Fallopian tube (tissue), 1 donor: ENCODE measurements around a stretch of chr6.

DNA sequence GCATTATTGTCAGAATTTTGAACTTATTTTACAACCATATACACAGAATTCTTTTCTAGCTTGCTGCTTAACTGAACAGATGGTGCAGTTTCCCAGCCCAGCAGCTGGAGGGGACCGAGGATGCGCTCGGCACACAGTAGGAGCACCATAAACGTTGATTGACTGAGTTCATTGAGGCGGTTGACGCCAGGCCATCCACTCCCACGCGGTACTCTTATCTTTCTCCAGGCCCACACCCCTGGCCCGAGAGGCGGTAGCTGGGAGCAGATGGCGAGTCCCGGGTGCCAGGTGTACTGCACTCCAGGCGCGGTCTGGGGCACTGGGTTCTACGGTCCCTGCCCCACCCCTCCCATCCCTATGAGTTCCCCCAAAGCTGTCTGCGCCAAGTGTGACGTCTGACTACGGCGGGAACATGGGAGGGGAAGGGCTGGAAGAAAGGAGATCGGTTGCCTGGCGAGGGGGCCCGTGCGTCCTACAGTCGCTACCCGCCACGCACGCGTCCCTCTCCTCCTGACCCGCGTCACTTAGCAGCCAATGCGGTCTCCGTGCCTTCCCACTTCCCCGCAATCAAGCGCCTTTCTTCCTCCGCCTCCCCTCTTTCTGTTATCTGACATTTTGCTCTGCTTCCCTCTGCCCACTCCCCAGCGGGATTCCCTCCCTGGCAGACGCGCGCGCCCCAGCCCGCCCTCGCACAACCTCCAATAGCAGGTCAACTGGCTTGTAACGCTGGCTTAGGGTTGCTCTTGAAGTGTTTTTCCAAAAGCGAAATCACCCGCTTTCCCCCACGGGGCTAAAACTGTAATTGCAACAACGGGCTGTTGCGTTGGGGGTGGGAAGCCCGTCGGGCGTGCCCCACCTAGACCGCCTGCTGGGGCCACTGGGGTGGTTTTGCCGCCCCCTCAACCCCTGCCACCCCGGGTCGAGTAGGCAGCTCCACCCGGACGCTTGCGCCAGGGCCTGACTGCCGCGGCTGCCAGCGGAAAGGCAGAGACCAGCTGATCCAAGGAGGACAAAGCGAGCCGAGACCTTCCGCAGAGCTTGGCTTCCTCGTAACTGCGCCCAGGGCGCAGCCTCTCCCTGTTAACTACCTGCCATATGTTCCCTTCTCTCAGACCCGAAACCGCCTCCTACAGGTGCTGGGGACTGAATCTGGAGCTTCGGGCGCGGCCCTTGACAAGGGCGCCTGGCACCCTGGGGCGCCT, 6.3 kb upstream of the SOX4 start:
- PRO-cap: unidirectional peak, plus-strand start at position 266 of the sequence; bidirectional peak, plus-strand start at position 534 of the sequence, minus-strand start at position 313 of the sequence; bidirectional peak, plus-strand start at position 987 of the sequence, minus-strand start at position 693 of the sequence; bidirectional peak, plus-strand start outside the sequence, minus-strand start at position 1,055 of the sequence

DNA sequence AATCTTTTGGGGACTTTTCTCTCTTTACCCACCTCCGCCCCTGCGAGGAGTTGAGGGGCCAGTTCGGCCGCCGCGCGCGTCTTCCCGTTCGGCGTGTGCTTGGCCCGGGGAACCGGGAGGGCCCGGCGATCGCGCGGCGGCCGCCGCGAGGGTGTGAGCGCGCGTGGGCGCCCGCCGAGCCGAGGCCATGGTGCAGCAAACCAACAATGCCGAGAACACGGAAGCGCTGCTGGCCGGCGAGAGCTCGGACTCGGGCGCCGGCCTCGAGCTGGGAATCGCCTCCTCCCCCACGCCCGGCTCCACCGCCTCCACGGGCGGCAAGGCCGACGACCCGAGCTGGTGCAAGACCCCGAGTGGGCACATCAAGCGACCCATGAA, 786 bp downstream of the SOX4 start:
- PRO-cap: bidirectional peak, plus-strand start at position 206 of the sequence, minus-strand start at position 208 of the sequence

GRCh38 chr6:21609543-21610052, 16.0 kb downstream of the SOX4 start:
- PRO-cap: no peak

DNA sequence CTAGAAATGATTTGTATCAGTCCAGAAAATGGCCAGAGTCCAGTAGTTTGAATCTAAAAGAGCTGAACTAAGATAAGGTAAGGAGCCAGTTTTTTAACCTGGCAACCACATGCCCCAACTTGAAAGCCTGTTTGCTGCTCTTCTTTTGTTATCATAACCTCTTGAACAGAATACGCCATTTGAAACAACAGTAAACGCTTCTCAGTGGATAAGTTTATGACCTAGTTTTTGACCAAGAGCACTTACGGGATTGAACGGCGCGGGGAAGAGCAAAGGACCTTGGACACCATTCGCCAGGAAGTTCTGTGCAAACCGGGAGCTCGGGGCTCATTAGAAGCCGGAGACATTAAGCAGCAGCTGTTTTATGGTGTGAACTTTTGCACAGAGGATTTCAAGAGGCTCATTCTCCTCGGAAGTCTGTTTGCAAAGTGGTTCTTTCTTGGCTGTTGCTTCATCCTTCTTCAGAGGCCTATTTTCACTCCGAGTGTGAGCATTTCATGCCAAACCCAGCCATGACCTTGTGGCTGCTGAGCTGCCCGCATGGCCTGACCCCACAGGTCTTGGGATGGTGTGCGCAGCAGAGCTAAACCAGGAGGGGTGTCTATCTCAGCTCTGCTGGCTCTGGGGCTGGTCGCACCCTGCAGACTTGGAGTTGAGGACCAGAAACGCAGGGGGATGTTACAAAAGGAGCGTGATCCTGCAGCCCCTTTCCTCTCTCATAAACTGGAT, 215.2 kb downstream of the SOX4 start:
- PRO-cap: unidirectional peak, plus-strand start at position 168 of the sequence; unidirectional peak, plus-strand start at position 236 of the sequence

- PRO-cap: no peak
Measured at GRCh38 chr6:24394960-24395500, 7.7 kb upstream of the MRS2 start.

DNA sequence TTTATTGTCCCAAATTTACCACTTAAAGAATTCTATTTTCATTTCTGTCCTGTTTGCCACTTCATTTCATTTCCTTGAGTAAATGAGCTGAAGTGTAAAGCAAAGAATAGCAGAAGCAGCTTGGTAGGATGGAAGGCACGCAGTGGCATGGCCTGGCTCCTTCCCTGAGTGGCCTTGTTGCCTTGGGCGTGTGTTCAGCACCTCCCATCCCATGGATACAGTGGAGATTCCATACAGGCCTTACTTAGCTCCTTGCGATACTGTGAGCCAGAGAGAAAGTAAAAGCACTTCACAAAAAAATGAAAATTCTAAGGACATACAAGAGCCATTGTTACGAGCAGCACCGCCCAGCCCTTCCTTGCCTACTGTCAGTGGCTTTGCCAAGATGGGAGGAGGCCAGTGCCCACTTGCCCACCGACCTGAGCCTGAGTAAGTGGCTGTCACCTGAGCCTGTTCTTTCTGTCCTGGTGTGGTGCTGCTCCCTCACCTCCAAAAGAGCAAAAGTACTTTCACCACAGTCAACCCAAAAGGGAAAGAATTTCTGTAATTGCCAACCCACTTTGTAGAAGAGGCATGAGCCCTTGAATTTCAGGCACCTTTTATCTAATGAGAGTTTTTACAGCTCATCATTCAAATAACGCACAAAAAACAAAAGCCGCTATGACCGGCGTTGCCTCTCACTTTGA, 39.7 kb downstream of the ALDH5A1 start:
- PRO-cap: no peak

DNA sequence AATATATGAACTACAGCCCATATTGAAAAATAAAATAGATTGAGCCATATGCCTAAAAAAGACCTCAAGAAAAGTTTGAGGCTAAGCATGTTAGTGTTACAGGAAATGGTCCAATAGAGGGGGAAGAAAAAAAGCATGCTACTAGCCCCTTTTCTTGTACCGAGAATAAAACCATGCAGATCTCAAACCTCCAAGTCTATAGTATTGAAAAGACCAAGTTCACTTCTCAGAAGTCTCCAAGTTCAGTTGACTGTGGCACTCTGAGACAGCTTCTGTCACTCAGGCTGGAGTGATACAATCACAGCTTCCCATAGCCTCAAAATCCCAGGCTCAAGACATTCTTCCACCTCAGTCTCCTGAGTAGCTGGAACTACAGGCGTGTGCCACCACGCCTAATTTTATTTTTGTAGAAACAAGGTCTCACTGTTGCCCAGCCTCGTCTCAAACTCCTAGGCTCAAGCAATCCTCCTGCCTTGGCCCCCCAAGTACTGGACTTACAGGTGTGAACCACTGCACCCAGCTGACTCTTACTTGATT, 16.2 kb downstream of the C6orf62 start:
- PRO-cap: no peak

DNA sequence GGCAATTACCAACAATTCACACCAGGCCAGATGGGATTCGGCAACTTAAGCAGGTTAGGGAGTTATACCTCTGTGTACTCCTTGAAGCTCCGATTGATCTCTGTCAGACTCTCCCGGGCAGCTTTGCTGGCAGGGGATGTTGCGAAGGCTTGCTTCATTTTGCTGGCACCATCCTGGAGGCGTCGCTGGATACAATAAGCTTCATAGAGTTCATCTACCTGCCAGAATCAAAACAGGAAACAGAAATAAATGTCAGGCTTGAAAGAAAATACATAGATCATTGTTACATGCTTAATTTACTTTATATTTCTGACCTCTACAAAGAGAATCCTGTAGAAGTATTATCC, 66.5 kb upstream of the ARMH2 start:
- PRO-cap: unidirectional peak, minus-strand start at position 95 of the sequence

DNA sequence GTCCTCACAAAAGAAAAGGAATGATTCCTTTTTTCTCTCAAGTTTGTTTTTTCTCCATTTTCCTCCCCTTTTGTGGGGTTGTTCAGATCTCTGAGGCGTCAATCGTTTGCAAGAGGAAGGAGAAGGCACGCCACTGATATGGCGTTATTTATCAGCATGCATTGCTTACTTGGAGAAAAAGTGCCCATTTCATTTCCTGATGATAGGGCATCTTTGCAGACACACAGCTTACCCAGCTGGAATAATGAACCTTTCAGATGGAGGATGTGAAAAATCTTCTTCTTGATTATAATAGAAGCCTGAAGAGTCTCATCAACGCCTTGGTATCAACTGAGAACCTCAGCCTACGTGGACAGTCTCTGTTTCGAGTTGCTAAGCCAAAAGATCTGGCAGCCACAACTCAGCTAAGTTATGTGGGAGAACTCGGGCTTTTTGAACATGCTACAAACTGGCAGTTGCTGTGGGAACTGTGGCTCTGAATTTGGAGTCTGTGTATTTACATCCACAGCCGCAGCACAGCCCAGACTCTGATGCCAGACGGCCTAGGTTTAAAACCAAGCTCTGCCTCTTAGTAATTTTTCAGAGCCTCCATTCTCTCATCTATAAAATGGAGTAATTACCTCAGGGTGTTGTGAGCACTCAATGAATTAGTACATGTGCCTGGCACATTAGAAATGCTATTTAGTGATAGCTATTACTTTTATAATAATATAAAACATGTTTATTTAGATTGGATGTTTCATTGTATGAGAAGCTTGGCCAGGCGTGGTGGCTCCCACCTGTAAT, 35.8 kb downstream of the RIPOR2 start:
- PRO-cap: no peak

GRCh38 chr6:24902988-24903305, 32.8 kb downstream of the RIPOR2 start:
- PRO-cap: no peak

DNA sequence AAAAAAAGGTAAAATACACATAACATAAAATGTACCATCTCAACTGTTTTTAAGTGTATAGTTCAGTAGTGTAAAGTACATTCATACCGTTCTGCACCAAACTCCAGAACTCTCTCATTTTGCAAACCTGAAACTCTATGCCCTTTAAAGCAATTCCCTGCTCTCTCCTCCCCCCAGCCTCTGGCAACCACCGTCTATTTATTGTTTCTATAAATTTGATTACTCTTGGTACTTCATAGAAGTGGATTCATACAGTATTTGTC, 13.0 kb downstream of the RIPOR2 start:
- PRO-cap: no peak

DNA sequence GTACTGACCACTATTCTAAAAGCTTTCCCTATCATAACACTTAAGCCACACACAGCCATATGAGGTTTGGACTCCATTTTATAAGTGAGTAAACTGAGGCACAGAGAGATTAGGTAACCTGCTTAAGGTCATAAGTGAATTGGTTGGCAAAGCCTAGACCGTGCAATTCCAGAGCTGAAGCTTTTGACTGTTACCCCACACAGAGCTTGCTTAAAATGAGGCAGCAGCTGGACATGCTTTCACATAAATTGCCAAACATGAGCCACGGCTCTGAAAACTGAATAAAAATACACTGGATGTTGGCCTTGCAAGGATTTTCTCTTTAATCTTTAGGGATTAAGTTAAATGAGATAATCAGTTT, 2.5 kb downstream of the RIPOR2 start:
- PRO-cap: no peak

GRCh38 chr6:24936451-24937289, 910 bp upstream of the RIPOR2 start:
- PRO-cap: no peak

- PRO-cap: no peak
Measured at GRCh38 chr6:24991579-24992041, 55.9 kb upstream of the RIPOR2 start.

GRCh38 chr6:25017308-25017887, 81.6 kb upstream of the RIPOR2 start:
- PRO-cap: no peak

DNA sequence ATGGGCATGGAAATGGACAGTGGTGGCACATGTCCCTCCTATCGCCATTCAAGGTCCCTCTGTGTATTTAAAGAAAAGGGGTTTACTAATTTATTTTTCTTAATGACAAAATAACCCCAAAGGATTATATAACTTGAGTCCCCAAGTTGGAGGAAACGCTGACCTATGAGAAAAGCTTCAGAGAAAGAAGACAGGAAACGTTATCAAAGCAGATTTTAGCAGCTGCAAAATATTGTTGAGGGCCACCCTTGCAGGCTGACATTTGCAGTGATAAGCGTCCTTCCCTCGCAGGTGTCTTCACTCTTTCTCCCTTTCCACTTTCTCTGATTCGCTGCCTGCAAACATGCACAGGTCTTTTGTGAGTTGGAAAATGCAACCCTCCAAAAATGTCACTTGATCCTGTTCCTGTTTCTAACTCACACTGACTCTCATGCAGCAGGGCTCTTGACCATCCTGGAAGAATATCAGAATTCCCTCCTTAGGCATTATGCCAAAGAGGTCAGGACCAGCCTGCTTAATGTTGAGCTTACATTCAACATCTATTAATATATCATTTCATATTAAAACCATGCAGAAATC, 103.3 kb upstream of the RIPOR2 start:
- PRO-cap: no peak

- PRO-cap: no peak
Measured at GRCh38 chr6:25105188-25105754, 169.5 kb upstream of the RIPOR2 start.

GRCh38 chr6:25192360-25193023, 86.7 kb upstream of the CARMIL1 start:
- PRO-cap: no peak

DNA sequence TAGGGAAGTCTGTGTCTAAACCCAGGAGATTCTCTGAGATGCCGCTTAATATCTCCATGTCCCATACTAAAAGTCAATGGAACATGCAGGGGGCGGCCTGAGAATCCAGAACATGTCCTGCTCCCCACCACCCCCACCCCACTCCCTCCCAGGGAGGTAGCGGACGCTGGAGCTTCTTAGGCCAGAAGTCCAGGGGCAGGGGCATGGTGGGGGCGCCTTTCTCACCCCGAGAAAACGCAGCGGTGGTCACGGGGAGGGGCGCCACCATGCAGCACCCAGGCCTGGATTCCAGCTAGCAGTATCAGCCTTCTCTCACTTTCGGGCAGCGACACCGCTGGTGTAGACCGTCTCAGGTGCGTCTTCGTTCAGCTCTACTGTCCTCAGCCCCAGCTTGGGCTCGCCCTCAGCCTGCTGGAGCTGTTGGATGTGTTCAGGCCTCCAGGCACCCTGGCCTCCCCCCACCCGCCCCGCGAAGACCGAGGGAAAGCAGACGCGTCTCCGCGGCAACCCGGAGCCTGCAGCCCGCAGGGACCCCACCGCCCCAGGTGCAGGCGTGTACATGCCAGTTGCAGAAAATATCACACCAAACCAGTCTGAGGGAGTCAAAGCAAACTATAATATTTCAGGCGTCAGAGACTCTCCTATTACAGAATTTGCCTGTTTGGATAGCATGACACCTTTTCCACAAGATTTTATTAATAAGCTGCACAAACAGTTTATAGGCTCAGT, 60.9 kb upstream of the CARMIL1 start:
- PRO-cap: unidirectional peak, minus-strand start at position 449 of the sequence

DNA sequence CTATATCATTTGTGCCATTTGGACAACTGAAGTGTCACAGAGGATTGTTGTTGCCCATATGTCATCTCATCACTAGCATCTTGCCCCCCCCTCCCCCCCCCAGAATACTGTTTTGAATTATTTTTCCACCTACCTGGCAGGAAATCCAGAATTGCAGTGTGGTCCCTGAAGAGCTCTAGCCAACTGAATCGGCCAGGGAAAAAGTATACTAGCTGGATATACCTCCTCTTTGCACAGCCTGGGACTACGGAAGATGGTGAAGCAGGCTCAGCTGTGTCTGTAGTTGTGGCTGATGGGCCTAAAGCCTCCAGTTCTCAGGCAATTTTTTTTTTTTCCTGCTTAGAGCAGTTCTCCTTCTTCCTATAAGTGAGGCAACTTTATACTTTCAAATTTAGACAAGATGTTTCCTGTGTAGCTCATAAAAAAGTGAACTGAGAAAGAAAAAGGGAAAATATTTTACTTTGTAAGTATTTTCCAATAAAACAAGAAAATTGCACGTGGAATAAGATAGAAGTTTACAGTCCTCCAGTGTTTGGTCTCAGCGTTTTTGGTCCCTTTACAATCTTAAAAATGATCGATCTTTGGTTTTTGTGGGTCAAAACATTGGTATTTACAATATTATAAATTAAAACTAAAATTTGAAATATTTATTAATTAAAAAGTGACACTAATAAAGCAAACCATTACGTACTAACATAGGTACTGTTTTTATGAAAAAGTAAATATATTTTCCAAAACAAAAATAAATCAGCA, 172.9 kb downstream of the CARMIL1 start:
- PRO-cap: unidirectional peak, minus-strand start at position 287 of the sequence